Cerebral cortex (tissue), 2 donors: ENCODE measurements around a stretch of chrX.

- PRO-cap, 2 experiments, result no peak in any of the 2 experiments
Observed at GRCh38 chrX:65821900-65822680, 154.6 kb downstream of the MSN start.

DNA sequence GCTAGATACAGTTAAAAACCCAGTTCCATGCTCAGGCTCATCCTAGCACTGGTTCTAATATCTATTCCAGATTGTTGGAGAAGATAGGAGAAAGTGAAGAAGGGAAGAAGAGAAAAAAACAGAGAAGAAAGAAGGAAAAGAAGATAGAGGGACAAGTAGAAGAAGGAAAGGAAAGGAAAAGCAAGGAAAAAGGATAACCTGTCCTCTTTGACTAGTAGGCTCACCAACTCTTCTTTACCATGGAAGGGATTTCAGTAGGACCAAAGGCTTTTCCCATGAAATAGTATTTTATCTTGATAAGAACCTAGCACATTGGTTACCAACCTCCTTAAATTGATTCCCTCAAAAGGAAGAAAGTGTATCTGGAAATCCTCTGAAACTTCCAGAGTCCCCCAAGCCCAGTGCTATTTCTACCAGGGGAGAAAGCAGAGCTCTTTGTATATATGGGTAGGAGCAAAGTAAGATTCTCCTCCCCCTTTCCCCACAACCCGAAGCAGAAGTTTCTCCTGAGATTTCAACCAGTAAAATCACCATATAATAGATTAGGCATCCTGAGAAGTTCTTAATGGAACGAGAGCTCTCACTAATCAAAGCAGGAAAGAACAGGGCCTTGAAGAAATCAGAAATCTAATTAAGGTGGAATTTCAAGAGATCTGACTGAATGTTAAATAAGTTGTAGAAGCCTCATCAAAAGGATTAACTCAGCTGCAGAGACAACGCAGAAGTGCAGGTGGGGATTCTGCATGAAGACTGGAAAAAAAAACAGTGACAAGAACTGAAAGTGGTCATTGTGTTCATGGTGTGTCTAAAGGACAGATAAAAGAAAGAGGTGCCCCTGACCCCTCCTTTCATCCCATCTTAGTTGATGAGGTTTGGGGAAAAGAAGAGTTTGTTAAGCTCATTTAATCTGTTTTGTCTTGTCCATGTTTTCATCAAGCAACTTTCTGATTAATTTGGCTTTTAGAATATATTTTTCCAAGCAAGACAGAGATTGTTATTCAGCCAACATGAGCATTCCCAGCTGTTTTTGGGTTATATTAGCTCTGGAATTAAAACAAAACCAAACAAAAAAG is 39.2 kb downstream of the VSIG4 start:
- PRO-cap, 2 experiments, result no peak in any of the 2 experiments

DNA sequence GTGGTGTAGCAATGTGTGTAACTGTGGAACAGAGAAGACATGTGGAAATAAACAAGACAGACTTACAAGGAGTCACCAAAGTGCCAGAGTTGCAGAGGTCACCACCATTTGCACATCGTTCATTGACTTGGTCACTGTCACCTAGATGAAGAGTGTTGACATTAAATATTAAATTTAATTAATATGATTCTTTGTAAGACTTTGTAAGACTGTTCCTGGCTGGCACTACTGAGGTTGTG is 12.2 kb upstream of the VSIG4 start:
- PRO-cap, 2 experiments, result no peak in any of the 2 experiments

GRCh38 chrX:66162092-66163067 is 1.7 kb upstream of the HEPH start:
- PRO-cap, 2 experiments, result no peak in any of the 2 experiments

- PRO-cap, 2 experiments, result no peak in any of the 2 experiments
Observed at GRCh38 chrX:66258603-66259031, 94.6 kb downstream of the HEPH start.

DNA sequence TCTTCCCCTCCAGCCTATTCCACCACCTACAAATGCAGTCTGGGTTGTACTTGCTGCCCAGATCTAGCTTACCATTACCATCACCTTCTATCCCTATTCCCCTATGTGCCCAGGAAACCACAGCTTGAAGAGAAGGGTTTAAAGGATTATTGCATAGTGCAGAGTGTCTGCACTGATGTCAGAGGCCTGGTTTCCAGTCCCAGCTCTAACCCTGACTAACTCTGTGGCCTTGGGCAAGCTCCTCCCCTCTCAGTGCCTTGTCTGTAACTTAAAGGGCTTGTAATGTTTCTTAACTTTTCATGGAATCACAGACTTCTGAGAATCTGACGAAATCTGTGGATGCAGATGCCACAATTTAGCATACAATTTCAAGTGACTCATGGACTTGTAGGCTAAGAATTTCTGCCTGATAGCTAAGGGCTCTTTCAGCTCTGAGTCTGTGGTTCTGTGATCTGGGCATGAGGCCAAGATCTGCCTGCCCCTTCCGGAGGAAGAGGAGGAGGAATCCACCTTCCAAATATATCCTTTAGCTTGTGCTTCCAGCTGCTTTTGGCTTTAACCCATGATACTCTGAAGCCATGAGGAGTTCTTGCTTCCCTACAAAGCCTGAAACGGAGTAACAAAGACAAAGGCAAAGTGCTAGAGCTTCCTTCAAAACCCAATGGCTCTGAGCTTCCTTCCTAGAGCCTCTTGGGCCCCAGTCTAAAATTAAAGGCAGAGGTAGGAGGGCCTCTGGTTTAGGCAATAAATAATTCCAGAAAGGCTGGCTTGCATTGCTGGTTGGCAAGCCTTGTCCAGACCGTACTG is 236.9 kb downstream of the AR start:
- PRO-cap, 2 experiments, result no peak in any of the 2 experiments

- PRO-cap, 2 experiments, result no peak in any of the 2 experiments
Observed at GRCh38 chrX:68538642-68539189, 39.9 kb downstream of the YIPF6 start.

- PRO-cap, 2 experiments, result peak in 1 of 2 experiments; most common minus-strand start chrX:68694517 (in 1)
Observed at GRCh38 chrX:68693827-68694944, 46.7 kb downstream of the STARD8 start.

GRCh38 chrX:68698896-68699391 is 51.5 kb downstream of the STARD8 start:
- PRO-cap, 2 experiments, result no peak in any of the 2 experiments

- PRO-cap, 2 experiments, result no peak in any of the 2 experiments
Observed at GRCh38 chrX:68830450-68831390, 1.9 kb downstream of the EFNB1 start.

GRCh38 chrX:68833706-68834378 is 5.0 kb downstream of the EFNB1 start:
- PRO-cap, 2 experiments, result no peak in any of the 2 experiments

- PRO-cap, 2 experiments, result no peak in any of the 2 experiments
Observed at GRCh38 chrX:68846433-68847056, 17.7 kb downstream of the EFNB1 start.

DNA sequence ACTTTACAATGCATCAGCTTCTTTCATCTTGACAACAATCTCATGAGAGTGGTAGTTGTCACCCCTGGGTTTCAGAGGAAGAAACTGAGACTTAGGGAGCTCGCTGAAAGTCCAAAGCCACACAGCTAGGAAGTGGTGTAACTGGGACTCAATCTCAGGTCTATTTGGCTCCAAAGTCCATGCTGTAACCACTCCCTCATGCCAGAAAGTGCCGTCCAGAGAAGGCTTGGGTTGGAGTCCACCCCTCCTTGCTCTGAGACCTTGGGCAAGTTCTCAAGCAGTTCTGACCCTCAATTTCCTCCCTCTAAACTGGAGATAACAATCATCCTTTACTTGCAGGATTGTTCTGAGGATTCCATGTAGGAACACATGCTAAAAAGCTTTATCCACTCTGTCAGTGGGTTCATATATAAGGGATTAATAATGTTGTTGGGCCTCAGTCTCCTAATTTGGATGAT is 40.6 kb downstream of the EFNB1 start:
- PRO-cap, 2 experiments, result no peak in any of the 2 experiments

DNA sequence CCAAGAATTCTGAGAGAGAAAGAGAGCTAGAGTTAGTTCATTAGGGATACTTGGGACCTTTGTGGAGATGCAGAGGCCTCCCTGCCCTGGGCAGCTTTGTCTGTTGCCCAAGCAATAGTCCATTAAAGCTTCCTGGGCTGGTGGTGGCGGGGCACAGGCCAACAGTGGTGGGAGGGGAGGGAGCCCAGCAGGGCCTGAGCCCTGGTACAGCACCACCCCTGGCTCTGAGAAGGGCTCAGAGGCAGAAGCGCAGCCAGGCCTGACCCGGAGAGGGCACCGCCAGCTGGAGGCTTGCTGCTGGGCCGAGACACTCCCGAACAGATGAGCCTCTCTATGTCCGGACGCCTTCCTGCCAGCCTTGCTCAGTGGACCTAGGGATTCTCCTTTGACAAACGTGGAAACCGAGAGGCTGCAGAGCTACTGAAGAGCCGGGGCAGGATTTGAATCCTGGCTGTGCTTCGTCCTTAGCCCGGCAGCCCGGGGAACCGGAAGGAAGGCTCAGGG is 65.4 kb downstream of the EFNB1 start:
- PRO-cap, 2 experiments, result peak in 1 of 2 experiments; most common plus-strand start position 244 of the sequence (in 1)

GRCh38 chrX:69161775-69162588 is 3.3 kb downstream of the PJA1 start:
- PRO-cap, 2 experiments, result no peak in any of the 2 experiments

DNA sequence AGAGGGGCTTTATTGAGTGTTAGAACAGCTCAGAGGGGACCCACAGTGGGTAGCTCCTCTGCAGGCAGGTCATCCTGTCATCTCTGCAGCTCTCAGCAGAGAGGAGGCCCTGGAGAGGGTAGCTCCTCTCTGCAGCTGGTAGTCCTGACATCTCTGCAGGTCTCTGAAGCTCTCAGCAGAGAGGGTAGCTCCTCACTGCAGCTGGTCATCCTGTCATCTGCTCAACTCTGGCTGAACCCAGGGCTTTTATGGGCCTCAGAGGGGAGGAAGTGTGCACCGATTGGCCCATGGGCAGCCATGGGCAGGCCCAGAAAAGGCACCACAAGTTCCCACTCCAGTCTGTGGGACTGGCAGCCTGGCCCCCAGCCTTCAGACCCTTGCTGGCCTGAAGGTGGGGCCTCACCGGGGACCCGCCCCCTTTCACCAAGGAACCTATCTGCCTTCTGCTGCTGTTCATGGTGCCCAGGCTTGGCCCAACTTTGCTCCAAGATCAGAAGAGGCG is 29.4 kb downstream of the NALF2 start:
- PRO-cap, 2 experiments, result no peak in any of the 2 experiments

DNA sequence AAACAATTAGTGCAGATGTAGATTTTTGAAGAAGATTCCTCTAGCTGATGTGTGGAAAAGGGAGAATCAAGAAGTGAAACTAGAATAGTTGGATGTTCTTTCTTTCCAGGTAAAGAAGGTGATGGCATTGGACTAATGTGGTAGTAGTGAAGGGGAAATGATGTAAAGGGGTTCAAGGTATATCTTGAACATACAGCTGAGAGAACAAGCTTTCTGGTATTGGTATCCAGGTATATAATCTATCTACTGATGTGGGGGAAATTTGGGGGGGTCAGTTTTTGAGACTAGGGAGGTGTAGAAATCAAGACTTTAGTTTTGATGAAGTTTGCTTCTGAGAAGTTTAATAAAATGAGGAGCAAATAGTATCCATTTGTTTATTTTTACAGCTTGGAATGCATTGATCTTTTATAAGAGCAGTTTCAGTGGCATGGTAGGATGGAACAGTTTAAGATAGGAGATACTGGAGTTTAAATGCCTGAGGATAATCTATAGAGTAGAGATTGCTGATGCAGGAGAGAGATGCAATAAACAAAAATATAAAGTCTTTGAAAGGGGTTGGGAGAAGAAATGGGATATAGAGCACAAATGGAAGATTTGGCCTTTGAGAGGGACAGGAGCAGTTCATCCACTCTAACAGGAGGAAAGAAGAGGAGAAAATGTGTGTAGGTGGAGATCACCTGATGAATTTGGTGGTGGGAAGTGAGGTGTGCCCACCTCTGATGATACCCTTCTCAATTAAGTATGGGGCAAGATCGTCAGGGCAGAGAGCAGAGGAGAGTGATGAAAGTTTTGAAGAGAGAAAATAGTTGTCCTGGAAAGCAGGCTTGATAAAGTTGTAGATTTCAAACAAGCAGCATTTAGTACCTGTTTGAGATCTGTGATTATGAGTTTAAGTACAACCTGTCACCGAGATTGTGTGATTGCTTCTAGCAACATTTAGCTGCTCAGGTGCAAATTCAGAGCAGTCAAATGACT is 35.6 kb downstream of the EDA start:
- PRO-cap, 2 experiments, result no peak in any of the 2 experiments

- PRO-cap, 2 experiments, result no peak in any of the 2 experiments
Observed at GRCh38 chrX:70135603-70136096, 2.4 kb downstream of the IGBP1 start.

DNA sequence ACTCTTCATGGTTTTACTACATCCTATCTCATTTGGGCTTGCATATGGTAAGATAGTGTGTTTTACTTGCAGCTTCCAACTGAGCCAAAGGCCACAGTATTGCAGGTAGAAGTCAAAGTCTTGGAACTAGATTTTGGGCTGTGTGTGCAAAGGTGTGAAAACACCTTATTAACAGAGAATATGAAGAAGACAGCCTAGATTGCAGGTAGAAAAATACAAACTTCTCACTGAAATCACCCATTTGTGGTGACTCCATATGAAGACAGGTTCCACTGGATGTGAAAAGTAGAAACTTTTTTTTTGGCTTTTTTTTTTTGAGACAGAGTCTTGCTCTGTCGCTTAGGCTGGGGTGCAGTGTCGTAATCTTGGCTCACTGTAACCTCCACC is 46.0 kb downstream of the DLG3 start:
- PRO-cap, 2 experiments, result no peak in any of the 2 experiments

- PRO-cap, 2 experiments, result no peak in any of the 2 experiments
Observed at GRCh38 chrX:70500166-70500841, 55.7 kb downstream of the DLG3 start.